Right lobe of liver (tissue), 4 donors: ENCODE measurements around a stretch of chr9.

GRCh38 chr9:120463961-120464674 lies 115.8 kb downstream of the CDK5RAP2 start:
- PRO-cap, 4 experiments: peak in 2 of 4 experiments; most common plus-strand start chr9:120464415 (in 1); most common minus-strand start chr9:120464349 (in 2)
- RAMPAGE, long total RNA, 2 experiments: no peak in any of the 2 experiments

- PRO-cap, 4 experiments: no peak in any of the 4 experiments
- RAMPAGE, long total RNA, 2 experiments: no peak in any of the 2 experiments
These were observed 90.7 kb downstream of the CDK5RAP2 start for GRCh38 chr9:120489201-120489787.

- PRO-cap, 4 experiments: no peak in any of the 4 experiments
- RAMPAGE, long total RNA, 2 experiments: no peak in any of the 2 experiments
These were observed 50.0 kb downstream of the CDK5RAP2 start for GRCh38 chr9:120529859-120530483.

DNA sequence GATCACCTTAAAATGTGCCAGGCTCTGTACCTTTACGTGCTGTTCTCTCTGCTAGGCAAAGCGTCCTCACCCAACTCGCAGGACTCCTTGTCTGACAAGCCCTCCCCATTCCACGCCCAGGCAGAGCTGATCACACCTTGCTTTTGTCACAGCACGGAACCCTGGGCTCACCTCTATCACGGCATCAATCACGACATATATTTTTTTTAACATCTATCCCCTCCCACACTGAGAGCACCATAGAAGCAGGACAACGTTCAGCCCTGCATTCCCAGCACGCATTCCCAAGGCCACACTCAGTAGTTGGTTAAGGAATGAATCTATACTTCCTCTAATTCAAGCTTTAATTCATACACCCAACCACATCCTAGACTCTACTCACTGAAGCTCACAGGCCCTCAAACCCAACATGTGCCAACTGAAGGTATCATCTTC lies 47.0 kb downstream of the CDK5RAP2 start:
- PRO-cap, 4 experiments: no peak in any of the 4 experiments
- RAMPAGE, long total RNA, 2 experiments: no peak in any of the 2 experiments

GRCh38 chr9:120571697-120572424 lies 8.1 kb downstream of the CDK5RAP2 start:
- PRO-cap, 4 experiments: peak in 2 of 4 experiments; most common plus-strand start chr9:120572104 (in 1); most common minus-strand start chr9:120571934 (in 1)
- RAMPAGE, long total RNA, 2 experiments: start-site peak on the minus strand in 1 of 2 experiments, at chr9:120572007-120572017 at its widest, 20 reads per replicate

GRCh38 chr9:120680822-120681384 lies 33.4 kb downstream of the MEGF9 start:
- PRO-cap, 4 experiments: no peak in any of the 4 experiments
- RAMPAGE, long total RNA, 2 experiments: no peak in any of the 2 experiments

DNA sequence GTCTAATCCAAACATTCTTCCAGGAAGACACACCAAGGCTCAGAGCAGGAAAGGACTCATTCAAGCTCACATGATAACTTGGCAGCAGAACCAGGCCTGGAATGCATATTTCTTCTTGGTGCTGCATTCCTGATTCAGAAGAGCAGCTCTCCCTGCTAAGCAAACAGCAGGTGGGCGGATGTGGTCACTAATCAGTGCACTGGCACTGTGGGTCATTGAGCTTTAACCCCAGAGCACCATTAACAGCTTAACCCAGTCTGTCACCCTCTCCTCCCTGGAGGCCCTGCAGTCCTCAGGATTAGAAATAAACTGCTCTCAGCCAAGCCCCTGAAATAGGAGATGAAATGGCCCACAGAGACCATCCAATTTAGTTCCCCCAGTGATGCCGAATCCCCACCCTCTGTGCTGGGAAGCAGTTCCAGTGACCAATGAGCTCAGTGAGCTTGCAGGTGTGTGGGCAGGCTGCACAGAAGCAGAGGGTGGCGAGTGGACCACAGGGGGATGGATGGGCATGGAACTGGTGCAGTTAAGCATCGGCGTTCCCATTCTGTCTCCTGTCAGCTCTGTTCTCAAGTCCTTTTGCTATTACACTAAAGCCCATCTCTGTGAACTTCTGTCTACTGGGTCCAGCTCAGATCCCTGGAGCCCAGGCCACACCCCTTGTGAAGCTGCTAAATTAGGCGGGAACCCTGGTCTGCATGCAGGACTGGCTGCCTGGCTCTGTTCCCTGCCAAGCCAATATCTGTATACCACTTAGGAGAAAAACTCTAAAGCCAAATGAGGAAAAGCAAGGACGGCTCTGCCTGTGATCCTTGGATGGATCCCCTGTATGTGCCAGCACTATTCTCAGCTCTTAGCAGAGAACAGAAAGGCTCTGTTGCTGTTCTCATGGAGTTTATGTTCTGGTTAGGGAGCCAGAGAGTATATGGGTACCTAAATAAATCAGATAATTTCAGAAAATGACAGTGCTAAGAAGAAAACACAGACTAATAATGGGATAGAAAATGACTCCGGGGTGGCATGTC lies 16.7 kb upstream of the MEGF9 start:
- PRO-cap, 4 experiments: peak in 4 of 4 experiments; most common plus-strand start position 776 of the sequence (in 3); most common minus-strand start position 165 of the sequence (in 2)
- RAMPAGE, long total RNA, 2 experiments: no peak in any of the 2 experiments

DNA sequence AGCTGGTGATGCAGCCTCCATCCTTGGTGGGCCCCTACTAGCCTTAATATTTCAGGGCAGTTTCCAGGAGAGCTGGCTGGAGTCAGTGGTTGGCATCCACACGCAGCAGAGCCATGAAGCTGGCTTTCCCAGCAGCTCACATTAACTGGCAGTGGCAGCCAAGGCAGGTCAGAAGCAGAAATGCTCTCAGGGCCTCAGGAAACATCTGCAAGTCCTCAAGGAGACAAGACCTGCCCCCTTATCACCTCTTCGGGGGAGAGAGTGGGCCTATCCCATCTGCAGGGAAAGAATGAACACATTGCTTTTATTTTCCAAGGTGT lies 20.8 kb upstream of the MEGF9 start:
- PRO-cap, 4 experiments: no peak in any of the 4 experiments
- RAMPAGE, long total RNA, 2 experiments: no peak in any of the 2 experiments

DNA sequence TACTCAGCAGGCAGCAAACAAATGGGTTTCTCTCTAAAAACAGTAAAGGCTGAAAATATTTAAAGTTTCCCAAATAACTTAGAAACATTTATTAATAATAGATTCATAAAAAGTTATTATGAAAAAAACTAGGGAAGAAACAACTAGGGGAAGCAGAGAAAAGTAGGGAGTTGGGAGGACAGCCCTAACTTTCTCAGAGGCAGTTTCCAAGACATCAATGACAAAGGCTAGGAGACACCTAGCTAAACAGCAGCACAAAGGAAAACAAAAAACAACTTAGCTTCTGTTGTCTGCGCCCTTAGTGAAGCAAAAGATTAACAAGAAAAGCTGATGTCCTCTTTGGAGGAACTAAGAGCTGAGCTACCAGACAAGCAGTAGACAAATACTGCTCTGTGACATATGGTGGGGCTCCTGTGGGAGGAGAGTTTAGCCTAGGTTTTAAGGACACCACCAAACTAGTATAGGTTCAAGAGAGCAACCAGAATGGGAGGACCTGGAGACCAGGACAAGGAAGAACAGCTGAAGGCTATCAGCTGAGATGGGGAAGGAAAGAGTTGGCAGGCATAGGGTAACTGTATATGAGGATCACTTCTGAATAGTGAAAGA lies 27.4 kb downstream of the FBXW2 start:
- PRO-cap, 4 experiments: no peak in any of the 4 experiments
- RAMPAGE, long total RNA, 2 experiments: no peak in any of the 2 experiments

DNA sequence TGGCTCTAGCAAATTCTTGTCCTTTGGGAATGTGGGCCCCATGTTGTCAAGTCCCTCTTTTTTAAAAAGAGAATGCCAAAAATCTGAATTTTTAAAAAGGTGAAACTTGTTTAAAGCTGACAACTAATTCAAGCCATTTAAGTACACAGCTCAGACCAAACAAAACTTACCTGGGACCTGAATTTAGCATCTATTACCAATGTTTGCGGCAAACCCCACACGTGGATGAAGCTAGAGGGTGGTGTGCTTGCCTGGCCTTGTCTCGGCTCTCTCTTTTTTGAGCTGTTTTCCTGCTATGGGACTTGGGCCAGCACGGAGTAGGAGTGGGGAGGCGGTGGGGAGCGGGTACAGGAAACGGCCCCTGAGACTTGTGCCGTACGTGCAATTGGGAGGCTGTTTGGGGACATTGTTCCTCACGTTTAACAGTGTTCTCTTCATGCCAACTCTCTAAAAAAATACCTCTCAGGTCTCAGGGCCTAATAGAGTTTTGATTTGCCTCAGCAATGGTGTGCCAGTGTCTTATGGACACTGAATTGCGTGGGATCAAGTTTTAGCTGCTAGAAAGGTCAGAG lies 15.1 kb upstream of the PHF19 start:
- PRO-cap, 4 experiments: no peak in any of the 4 experiments
- RAMPAGE, long total RNA, 2 experiments: no peak in any of the 2 experiments

- PRO-cap, 4 experiments: no peak in any of the 4 experiments
- RAMPAGE, long total RNA, 2 experiments: no peak in any of the 2 experiments
These were observed 1.1 kb downstream of the TRAF1 start for GRCh38 chr9:120925554-120925759.

GRCh38 chr9:120929459-120929649 lies 2.8 kb upstream of the TRAF1 start:
- PRO-cap, 4 experiments: no peak in any of the 4 experiments
- RAMPAGE, long total RNA, 2 experiments: no peak in any of the 2 experiments

DNA sequence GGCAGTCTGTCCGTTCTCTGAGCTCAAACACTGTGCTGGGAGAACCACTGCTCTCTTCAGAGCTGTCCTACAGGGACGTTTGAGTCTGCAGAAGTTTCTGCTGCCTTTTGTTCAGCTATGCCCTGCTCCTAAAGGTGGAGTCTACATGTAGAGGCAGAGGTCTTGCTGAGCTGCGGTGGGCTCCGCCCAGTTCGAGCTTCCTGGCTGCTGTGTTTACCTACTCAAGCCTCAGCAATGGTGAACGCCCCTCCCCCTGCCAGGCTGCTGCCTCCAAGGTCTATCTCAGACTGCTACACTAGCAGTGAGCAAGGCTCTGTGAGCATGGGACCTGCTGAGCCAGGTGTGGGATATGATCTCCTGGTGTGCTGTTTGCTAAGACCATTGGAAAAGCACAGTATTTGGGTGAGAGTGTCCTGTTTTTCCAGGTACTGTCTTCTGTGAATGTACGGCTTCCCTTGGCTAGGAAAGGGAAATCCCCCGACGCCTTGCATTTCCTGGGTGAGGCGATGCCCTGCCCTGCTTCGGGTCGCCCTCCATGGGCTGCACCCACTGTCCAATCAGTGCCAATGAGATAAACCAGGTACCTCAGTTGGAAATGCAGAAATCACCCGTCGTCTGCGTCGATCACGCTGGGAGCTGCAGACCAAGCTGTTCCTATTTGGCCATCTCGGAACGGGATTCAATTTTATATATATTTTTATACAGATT lies 58.5 kb downstream of the CNTRL start:
- PRO-cap, 4 experiments: no peak in any of the 4 experiments
- RAMPAGE, long total RNA, 2 experiments: no peak in any of the 2 experiments

- PRO-cap, 4 experiments: no peak in any of the 4 experiments
- RAMPAGE, long total RNA, 2 experiments: no peak in any of the 2 experiments
These were observed 61.2 kb downstream of the RAB14 start for GRCh38 chr9:121140358-121140894.

DNA sequence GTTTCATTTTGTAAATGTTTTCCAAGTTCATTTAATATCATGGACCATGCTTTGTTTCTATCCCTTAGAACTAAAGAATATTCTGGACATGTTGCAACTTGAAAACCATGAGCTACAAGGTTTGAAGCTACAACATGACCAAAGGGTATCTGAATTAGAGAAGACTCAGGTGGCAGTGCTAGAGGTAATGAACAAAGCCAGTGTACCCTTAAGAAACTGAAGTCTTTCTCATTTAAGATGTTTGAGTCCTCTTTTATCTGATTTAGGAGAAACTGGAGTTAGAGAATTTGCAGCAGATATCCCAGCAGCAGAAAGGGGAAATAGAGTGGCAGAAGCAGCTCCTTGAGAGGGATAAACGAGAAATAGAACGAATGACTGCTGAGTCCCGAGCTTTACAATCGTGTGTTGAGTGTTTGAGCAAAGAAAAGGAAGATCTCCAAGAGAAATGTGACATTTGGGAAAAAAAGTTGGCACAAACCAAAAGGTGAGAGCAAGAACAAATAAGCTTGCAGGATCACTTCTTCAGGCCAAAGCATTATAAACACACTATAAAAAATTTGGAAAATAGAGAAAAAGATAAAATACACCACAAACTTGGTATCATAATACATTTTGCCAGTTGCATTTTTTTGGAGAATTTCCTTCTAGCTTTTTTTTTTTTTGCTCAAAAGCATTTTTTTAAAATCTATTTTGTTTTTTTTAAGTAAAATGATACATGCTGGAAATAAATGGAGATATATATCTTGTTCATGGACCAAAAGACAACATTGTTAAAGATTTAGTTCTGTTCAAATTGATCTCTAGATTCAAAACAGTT lies 39.7 kb downstream of the RAB14 start:
- PRO-cap, 4 experiments: no peak in any of the 4 experiments
- RAMPAGE, long total RNA, 2 experiments: no peak in any of the 2 experiments

- PRO-cap, 4 experiments: peak in 2 of 4 experiments; most common minus-strand start chr9:121228895 (in 2)
- RAMPAGE, long total RNA, 2 experiments: no peak in any of the 2 experiments
These were observed 27.0 kb upstream of the RAB14 start for GRCh38 chr9:121228608-121229110.

DNA sequence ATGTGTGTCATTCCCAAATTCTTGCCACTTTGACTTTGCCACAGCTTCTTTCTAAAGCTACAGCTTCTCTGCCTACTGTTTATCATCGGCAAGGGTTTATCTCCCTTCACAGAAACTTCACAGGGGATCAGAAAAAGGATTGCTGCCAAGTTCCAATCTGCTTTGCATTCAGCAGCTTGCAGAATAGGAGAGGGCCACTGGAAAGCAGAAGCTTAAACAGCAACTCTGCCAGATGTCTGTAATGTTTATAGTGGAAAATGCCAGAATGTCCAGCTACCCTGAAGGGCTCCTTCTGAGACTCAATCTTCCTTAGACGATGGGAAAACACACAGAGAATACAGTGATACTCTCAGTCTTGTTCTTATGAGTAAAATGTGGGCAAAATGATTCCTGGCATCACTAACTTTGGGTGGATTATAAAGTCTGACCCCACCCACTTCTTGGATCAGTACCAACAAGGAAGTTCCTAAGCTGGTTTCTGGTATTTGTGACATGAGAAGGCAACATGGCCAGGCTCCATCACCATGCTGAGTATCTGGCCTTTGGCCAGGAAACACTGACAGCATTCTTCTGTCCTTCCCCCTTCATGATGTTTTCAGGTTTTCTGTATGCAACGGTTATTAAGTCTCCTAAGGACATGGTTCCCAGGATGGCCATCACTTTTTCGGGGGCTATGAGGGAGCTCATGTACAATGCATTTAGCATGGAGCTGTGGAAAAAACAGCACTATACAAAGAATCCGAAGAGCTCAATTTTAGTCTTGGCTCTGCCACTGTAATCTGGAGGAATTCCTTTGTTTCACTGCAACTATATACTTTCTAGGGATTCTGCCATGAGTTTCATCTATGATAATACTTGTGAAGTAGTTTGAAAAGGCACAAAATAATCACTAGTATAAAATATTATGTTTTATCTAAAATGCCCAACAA lies 18.8 kb downstream of the STOM start:
- PRO-cap, 4 experiments: peak in 1 of 4 experiments; most common minus-strand start position 530 of the sequence (in 1)
- RAMPAGE, long total RNA, 2 experiments: no peak in any of the 2 experiments

DNA sequence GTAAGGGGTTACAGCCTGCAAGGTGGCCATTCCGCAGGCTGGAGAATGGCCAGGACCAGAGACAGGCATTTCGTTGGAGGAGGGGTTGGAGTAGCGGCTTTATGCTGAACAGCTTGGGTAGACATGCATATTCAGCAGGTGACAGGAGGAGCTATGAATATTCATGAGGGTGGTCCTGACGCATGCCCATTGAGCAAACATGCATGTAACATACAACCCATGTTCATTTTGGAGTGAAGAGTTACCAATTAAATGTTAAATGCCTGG lies 1.1 kb upstream of the STOM start:
- PRO-cap, 4 experiments: peak in 2 of 4 experiments; most common minus-strand start position 72 of the sequence (in 2)
- RAMPAGE, long total RNA, 2 experiments: no peak in any of the 2 experiments

DNA sequence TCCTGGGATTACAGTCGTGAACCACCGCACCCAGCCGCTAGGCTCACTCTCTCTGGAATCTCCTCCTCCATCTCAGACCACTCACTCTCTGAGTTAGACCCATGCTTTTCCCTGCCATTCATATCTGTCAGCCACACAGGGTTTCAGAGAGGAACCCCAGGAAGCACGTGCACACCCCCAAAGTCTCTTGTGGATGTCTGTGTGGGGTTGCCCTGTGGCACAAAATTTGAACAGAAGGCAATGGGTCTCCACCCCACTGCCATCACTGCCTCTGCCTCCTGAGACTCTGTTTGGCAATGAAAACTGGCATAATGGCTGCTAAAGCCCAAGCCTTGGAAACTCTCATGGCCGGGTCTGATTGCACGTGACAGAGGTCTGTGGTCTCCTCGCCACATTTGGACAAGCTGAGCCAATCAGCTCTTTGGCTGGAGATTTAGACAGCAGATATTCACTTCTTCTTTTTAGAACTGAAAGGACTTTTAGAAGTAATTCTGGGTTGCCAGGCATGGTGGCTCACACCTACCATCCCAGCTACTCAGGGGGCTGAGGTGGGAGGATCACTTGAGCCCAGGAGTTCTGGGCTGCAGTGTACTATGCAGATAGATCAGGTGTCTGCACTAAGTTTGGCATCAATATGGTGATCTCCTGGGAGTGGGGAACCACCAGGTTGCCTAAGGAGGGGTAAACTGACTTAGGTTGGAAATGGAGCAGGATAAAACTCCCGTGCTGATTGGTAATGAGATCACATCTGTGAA lies 5.4 kb downstream of the GGTA1 start:
- PRO-cap, 4 experiments: no peak in any of the 4 experiments
- RAMPAGE, long total RNA, 2 experiments: no peak in any of the 2 experiments

- PRO-cap, 4 experiments: peak in 3 of 4 experiments; most common plus-strand start chr9:121600435 (in 3); most common minus-strand start chr9:121600455 (in 3)
- RAMPAGE, long total RNA, 2 experiments: no peak in any of the 2 experiments
These were observed 51.3 kb upstream of the DAB2IP start for GRCh38 chr9:121599918-121600730.